Iris pigment epithelial cell (primary cell): ENCODE measurements around a stretch of chr9.

DNA sequence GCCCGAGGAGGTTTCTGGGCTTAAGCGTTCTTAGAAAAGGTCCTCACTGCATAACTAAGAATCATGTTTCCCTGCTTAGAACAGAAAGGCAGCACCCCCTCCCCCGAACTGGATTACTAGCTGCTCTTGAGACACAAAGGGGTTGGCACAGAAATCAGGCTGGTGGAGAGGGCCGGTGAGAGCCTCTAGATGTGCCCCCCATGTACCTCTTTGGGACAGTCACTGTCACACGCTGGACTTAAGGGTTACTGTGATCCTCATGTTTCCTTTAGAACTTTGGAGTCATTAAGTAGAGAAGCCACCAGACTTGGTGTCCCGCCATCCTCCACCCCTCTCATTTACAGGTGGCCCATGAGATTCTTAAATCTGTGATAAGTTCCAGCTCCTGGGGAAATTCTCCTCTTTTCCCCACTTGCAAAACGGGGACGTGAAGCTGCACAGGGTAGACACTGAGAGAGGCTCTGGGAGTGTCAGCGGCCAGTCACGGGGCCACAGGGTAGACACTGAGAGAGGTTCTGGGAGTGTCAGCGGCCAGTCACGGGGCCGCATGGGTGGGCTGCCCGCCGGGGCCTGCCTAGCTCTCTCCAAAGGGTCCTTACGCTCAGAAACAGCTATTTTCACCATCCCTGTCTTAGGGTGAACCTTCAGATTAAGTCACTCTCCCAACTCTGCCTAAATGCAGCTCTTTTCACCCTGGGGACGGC, 1.8 kb downstream of the FAM78A start:
- RRBS: no CpG with 5 or more reads among the region's 17 CpGs

DNA sequence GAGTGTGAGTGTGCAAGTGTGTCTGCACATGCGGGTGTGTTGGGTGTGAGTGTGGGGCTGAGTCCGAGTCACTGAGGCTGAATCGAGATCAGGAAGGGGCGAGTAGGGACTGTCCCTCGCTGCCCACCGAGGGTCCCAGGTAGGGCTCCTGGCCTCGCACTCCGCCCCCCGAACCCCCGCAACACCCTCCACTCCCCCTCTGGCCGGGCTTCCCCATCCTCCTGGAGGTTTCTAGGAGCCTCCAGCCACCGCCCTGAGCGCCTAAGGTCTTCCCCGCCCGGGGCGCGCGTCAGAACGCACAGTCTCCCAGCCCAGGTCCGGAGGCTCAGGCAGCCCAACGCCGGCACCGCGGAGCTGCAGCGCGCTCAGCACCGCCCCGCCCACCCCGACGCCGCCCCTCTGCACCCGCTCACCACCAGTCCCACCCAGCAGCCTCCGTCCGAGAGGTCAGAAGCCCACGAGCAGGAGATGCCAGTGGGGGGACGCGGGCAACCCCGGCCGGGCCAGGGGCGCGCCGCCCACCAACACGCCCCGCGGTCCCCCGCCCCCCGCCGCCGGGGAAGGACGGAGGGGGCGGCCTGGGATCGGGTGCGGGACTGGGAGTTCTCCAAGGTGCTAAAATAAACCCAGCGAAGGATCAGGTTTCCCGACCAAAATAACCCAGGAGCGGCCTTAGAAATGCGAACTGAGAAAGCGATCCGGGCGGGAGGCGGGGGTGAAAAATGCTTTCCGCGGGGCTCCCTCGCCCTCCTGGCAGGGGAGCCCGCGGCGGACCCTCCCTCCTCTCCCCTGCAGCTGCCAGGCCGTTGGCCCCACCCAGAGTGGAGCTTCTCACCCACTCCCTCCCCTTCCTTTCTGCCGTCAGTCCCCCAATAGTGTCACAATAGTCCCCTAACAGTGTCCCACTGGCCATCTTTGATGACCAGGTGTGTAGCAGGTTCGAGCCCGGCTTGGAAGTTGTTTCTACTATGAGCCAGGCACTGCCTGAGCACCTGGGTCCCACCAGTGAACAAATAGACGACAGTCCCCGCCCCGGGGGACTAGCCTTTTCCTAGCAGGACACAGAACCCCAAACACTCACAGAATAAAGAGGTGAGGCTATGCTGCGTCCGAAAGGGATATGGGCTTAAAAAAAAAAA, 6.6 kb upstream of the FAM78A start:
- RRBS: 13% methylated on average over 25 of the region's 76 CpGs

DNA sequence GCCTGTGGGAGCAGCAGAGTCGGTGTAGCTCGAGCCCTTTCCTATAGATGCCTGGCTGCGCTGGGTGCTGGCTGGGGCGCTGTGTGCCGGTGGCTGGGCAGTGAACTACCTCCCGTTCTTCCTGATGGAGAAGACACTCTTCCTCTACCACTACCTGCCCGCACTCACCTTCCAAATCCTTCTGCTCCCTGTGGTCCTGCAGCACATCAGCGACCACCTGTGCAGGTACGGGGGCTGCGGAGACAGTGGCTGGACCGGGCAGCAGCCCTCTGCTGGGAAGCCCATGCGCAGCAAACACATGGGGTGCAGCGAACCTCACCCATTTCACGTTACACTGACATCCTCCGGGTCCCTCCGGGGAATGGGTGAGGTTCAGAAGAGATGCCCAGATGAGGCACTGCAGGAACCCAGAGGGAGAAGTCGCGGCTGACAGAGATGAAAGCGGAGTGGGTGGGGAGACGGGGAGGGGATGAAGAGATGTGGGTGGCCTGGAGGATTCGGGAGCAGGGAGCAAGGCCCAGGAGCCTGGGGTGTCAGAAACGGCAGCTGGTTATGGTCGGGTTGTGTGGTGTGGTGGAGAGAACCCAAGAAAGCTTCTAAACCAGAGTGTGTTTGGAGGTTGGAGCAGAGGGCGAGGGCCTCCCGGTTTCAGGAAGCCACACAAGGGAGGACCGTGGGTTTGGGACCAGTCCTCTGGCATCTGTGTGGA, 8.9 kb downstream of the UCK1 start:
- RRBS: 97% methylated on average over 9 of the region's 26 CpGs

GRCh38 chr9:131529658-131530406, 1.2 kb downstream of the UCK1 start:
- RRBS: no CpG with 5 or more reads among the region's 15 CpGs

DNA sequence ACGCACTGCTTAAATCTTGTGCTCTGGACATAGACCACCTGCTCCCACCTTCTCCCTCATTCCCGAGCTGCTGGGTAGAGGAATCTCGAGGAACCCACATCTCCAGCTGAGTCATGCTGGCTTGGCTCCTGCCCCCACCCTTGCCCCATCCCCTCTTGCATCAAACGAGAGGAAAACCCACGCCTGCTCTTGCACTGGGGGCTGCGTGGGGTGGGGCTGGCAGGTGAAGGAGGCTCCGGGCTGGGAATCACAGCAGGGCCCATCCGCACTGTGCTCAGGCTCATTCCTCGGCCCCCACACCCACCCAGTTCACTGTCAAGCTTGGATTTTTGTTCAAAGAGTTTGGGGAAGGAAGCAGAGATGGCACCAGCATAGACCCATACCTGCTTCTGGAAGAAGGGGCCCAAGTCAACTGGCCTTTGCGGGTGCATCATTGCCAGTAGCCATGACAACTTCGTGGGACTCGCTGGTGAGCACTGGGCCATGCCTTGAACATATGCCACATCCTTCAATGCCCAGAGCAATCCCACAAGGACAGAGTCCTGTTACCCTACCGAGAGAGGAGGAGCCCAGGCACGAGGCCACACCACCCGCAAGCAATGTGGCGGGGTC, 48.3 kb downstream of the PRRT1B start:
- RRBS: no CpG with 5 or more reads among the region's 16 CpGs

DNA sequence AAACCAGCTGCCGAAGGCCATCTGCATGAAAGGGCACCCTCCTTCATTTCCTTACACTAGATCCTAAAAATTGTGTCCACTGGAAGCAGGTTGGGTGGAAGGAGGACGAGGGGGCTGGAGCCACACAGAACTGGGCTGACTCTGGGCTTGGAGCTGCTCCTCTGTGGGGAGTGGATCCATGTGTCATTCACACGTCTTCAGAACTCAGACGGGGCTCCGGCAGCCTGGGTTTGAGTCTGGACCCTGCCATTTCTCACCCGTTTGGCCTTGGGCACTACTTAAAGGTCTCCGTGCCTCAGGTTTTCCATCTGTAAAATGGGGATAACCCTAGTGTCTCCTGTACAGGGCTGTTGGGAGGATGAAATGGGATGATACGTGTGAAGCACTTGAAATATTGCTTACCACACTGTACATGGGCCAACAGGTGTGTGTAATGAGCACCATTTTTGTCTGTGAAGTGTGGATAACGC, 74.1 kb downstream of the PRRT1B start:
- RRBS: no CpG with 5 or more reads among the region's 9 CpGs

DNA sequence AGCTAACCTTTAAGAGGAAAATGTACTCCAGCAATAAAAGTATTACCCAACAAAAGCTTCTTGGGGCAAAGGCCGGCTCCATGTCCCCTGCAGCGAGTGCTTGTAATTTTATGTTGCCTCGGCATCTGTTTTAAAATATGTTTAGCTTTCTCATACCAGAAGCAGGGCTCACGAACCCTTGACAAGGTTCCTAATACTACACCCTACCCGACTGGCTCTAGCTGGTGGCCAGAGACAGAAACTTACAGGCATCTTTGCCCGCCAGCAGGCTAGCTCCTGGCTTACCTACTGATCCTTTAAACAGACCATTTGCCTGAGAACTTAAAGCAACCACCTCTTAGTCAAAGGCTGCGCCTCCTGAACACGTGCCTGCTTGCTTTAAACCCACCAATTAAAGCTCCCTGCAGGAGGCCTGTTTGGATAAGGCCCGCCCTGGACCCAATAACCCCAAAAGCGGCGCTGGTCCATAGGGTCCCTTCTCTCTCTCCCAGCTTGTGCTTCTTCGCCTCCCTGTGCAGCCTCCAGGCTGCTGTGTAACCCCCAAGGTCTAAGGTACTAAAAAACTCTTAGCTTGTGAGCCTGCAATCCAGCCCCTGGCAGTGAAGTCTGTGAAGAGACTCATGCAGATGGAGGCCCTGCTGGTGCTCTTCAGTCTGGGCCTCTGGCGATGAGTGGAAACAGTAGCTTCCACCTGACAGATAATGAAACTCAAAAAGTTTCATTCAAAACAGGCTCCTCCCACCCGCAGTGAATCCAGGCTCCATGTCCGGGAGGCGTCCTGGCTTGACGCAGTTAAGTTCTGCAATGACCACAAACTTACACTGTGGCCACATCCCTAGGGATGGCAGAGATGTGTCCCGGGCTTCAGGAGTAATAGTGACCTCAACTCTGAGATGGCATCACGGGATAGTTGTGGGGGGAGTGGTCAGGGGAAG, 97.1 kb downstream of the PRRT1B start:
- RRBS: 89% methylated on average over 4 of the region's 19 CpGs

DNA sequence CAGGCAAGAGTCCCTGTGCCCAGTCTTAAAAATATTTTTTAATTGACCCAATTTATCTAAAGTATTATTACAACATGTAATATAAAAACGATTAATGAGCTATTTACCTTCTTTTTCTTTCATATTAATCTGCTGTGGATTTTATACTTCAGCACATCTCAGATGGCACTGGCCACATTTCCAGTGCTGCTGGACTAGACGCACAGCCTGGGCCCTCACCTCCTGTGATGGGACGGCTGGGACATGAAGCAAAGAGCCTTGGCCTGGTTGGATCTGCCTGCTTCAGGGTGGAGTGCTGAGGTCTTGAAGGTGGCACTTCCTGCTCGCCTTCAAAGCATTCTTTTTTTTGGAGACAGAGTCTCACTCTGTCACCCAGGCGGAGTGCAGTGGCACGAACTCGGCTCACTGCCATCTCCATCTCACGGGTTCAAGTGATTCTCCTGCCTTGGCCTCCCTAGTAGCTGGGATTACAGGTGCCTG, 73.2 kb downstream of the RAPGEF1 start:
- RRBS: no CpG with 5 or more reads among the region's 8 CpGs

- RRBS: 89% methylated on average over 4 of the region's 18 CpGs
These were observed 69.7 kb downstream of the RAPGEF1 start for GRCh38 chr9:131669860-131670952.

GRCh38 chr9:131697818-131698302, 42.0 kb downstream of the RAPGEF1 start:
- RRBS: no CpG with 5 or more reads among the region's 2 CpGs

DNA sequence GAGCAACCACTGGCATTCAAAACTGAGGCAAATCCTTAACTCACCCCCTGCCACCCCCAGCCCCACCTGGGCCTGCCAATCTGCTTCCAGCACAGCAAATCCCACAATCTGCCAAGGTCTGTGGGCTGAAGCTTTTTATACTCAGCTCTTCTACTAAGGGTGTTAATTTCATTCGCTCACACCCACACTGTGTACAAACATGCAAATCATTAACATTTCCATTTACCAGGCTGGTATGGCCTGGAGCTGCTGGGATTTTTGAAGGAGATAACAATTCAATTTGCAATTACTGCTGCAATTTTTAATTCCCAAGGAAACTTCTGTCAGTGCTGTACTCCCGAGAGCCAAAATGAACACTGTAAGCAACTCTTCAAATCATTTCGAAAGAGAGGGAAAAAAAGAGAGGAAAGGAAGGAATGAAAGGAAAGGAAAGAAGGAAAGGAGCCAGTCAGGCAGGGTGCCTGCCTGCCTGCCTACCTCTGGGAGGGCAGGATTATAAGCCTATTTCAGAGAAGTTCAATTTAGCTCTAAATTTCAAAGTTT, 35.5 kb downstream of the RAPGEF1 start:
- RRBS: no CpG with 5 or more reads among the region's 3 CpGs

DNA sequence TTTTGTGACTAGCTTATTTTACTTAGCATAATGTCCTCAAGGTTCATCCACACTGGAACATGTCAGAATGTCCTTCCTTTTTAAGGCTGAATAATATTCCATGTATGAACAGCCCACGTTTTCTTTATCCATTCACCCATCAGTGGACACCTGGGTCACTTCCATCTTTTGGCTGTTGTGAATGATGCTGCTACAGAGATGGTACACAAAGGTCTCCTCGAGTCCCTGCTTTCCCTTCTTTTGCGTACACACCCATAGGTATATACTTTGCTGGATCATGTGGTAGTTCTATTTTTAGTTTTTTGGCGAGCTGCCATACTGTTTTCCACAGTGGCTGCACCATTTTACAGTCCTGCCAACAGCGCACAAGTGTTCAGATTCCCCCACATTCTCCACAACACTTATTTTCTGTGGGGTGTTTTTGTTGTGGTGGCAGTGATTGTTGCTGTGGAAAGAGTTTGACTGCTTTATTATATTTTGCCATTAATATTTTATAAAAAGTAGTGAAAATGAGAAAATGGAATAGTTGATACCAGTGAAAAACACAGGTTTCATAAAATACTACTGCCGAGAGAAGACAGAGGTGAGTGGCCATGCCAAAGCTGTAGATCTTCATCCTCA, 16.2 kb downstream of the RAPGEF1 start:
- RRBS: no CpG with 5 or more reads among the region's 6 CpGs

DNA sequence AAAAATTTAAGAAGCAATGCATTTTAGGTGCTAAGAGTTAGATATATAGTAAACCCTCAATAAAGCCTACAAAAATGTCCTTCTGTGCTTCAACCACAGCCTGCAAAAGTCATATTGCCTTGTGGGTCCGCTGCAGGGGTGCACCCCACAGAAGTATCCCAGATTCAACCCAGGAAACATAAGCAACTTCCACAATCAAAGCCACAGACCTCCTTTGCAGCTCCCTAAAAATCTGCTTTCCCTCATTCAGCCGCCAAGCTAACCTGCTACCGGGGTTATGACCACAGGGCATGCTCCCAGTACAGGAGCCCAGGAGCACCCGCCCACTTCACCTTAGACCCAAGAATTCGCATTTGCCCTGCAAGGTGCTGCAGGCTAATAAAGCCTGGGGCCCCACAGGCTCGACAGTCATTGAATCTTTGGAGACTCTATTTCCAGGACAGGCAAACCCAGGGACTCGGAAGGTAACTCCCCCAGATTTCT, 1.2 kb downstream of the RAPGEF1 start:
- RRBS: no CpG with 5 or more reads among the region's 7 CpGs

- RRBS: no CpG with 5 or more reads among the region's 8 CpGs
These were observed 39.2 kb downstream of the SETX start for GRCh38 chr9:132315198-132316301.

- RRBS: no CpG with 5 or more reads among the region's 14 CpGs
These were observed 18.6 kb downstream of the GTF3C4 start for GRCh38 chr9:132688672-132689489.

DNA sequence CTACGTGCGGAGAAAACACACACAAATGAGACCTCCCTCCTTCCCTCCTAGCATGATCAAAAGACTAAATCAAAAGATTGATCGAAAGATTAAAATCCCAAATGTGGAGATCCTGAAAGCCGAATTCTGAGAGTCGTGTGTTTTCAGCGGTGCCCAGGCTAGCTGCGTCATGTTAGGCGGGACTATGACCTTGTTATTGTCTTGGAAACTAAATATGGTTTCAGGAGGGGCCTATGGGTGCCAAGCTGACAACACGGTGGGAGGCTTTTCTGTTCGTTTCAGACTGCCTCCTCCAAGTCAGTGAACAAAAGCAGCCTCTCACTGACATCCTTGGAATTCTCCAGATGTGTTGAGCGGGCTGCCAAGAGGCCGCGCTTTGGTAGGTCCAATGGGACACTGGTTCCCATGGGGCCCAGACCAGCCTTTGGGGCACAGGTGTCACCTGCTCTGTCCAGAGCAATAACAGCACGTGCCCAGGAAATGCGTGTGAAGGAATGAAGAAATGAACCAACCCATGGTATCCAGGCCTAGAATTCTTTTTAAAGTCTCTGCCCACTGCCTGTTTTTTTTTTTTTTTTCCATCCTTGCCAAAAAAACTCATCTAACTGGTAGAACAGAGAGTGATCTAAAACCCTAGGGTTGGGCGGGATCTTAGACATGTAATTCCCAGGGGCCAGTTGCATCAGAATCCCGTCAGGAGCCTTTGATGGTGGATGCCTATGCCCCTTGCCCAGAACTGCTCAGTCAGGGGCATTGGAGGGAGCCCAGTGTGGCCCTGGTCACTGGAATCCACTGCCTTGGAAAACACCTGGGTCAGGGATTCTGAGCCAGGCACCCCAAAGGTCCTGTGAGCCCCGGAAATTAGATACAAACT, 59.8 kb downstream of the GTF3C4 start:
- RRBS: no CpG with 5 or more reads among the region's 18 CpGs

- RRBS: 91% methylated on average over 3 of the region's 15 CpGs
These were observed 79.1 kb downstream of the AK8 start for GRCh38 chr9:132798901-132799428.

DNA sequence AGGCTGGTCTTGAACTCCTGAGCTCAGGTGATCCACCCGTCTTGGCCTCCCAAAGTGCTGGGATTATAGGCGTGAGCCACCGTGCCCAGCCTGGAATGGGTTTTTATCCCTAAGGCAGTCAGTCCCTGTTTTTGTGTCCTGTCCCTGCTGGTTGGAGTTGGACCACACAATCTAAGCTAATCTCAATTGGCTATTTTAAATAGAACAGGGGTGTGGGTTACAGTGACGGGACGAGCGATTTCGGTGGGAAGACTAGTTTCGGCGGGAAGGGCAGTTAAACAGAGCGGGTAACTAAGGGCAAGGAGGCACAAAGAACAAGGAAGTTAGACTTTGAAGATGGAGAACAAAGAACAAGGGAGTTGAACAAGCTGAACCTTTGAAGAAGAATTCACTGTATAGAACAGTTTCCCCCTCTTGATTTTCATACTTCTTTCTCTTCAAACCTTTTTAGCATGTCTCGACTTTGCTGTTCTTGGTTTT, 1.4 kb downstream of the GTF3C5 start:
- RRBS: no CpG with 5 or more reads among the region's 11 CpGs

- RRBS: 45% methylated on average over 4 of the region's 34 CpGs
These were observed 5.2 kb upstream of the RALGDS start for GRCh38 chr9:133125890-133127019.

GRCh38 chr9:133140195-133140470, 19.1 kb upstream of the RALGDS start:
- RRBS: no CpG with 5 or more reads among the region's 3 CpGs